Heart (tissue), 3 donors: ENCODE data around the genes STK25, BOK and GAL3ST2.

DNA sequence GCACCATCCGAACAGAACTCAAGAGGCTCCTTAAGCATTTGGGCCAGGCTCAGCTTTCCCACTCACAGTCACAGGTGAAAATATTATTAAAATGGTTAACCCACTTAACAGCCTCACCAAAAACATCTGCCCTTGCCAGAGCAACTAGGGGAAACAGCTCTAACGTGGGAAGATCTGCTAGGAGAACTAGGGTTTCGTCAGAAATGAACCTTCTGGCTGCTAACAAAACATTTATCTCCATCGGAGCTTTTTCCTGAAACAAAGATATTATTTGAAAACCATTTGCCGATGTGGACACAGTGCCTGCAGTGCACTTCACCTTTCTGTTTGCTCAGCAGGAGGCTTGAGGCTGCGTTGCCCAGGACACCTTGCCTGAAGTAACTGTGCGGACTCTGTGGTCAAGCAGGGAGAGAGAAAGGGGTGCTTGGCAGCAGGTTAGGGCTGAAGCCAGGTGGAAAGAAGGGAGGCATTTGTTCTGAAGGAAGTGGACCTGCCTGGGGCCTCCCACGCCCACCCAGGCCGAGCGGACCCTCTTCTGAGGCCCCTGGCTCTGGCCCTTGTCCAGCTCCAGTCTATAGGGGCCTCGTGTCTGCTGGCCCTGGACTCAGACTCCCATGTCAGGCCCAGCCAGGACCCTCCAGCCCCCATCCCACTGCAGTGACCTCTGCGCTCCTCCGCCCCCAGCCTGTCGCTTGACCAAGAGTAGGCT lies 2.3 kb downstream of the SNED1 start:
- RAMPAGE, long total RNA, 2 experiments: no peak in any of the 2 experiments

- RAMPAGE, long total RNA, 2 experiments: no peak in any of the 2 experiments
These were observed 38.5 kb downstream of the MTERF4 start for GRCh38 chr2:241063279-241064357.

DNA sequence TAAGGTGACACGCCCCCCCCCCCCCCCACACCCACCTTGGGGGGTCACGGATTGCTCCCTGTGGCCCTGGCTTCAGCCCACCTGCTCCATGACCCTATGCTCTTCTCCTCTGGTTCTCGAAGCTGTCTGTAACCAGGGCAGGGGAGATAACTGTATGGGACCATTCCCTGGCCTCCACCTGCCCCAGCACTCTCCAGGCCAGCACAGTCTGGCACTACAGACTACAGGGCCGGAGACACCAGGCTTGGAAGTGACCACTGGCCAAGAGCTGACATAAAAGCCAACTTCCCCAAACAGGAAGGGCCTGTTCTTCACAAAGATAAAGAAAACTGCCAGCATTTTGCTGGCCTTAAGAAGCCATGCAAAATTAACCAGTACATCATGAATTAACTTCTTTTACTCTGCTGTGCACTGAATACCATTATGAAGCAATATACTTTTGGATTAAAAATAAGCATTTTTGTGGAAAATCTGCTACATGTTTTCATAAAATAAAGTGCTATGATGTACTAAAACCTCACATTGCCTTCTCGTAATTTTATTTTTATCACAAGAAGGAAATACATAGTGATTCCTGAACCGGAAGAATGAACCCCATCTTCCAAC lies 6.9 kb downstream of the MTERF4 start:
- RAMPAGE, long total RNA, 2 experiments: no peak in any of the 2 experiments

DNA sequence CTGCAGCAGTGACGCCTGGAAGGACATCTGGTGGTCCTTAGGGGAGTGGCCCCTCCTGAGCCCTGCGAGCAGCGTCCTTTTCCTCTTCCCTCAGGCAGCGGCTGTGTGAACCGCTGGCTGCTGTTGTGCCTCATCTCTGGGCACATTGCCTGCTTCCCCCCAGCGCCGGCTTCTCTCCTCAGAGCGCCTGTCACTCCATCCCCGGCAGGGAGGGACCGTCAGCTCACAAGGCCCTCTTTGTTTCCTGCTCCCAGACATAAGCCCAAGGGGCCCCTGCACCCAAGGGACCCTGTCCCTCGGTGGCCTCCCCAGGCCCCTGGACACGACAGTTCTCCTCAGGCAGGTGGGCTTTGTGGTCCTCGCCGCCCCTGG lies 35.7 kb downstream of the ANO7 start:
- RAMPAGE, long total RNA, 2 experiments: no peak in any of the 2 experiments

DNA sequence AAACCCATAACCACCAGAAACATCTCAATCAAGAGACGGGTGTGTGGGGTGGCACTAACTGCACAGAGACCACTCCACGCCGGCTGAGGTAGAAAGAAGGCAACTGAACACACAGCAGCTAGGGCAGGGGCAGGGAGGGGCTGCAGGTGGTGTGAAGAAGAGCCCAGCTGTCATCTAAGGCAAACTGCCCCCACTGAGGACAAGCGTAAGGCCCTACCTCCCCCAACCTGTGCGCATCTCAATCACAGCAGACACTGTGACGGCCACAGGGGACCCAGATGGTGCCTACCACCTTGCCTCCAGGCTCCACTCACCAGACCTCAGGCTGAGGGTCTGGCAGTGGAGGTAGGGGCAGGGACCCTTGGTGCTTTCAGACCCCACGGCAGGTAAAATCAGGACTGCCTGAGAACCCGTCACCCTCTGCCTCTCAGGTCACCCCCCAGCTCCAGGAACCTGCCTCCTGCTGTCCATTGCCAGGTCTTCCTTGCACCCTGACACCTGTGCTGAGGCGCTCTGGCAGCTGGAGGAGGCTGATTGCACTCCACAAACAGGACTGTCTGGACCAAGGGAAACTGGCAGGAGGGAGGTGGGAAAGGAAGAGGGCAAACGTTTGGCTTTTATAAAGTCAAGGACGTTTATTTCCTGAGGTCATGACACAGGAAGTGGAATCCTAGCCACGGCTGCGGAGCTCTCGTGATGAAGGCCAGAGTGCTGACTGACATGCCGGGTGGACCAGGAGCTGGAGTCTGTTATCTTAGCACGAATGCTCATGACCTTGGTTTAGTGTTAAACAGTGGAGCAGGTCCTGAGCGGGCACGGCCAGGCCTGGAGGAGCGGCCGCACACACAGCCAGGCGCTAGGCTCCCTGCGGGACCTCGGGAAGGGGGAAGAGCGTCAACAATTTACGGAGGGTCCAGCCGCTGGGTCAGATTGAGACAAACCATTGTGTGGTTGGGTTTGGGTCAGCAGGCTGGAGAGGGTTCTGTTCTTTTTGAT lies 40.4 kb downstream of the ANO7 start:
- RAMPAGE, long total RNA, 2 experiments: no peak in any of the 2 experiments

- RAMPAGE, long total RNA, 2 experiments: no peak in any of the 2 experiments
These were observed 51.2 kb downstream of the ANO7 start for GRCh38 chr2:241239482-241240225.

DNA sequence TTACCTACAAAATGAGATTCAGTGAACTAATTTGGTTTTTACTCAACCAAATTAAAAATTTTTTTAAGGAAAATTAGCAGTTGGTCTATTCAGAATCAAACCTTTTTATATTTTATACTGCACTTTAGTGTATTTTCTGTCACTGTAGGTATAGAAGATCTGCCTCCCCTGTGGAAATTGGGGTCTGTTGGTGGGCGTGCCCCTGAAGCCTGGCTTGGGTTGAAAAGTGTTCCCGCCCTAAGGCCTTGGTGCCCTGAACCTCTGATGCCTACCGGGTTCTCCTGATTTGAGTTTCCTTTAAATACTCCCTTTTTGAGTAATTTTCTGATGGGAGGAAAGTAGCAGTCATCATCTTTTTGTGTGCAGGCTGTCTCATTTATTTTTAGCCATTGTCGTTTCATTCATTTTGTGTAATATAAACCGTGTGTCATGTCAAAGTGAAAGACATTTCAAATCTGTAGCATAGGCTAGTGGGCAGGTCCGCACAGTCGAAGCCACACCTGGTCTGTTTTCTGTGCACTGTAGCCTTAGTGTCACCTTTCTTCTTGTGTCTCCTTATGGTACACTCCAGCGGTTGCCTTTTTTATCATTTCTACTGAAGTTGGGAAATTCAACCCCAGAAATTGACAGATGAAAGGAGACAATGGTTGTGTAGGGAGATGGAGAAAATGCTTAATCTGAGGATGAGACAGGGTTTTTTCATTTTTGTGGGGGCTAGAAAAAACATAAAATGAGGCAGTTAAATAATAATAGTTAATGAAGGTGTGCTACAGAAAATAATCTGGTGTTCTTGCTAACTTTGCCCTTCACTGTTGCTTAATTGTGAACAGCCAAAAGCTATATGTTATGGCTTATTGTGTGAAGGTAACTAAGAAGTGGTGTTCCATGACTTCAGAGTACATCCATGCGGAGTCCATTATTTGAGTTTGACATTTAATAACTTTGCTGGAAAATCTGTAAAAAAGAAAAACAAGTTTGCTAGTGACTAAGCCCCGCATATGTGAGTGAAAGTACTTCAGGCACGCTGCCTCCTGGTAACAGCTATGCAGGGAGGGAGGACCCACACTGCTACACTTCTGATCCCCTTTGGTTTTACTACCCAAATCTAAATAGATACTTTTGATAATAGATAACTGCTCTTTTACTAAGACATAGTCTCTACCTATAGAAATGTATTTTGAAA lies 2.9 kb upstream of the FARP2 start:
- RAMPAGE, long total RNA, 2 experiments: no peak in any of the 2 experiments

DNA sequence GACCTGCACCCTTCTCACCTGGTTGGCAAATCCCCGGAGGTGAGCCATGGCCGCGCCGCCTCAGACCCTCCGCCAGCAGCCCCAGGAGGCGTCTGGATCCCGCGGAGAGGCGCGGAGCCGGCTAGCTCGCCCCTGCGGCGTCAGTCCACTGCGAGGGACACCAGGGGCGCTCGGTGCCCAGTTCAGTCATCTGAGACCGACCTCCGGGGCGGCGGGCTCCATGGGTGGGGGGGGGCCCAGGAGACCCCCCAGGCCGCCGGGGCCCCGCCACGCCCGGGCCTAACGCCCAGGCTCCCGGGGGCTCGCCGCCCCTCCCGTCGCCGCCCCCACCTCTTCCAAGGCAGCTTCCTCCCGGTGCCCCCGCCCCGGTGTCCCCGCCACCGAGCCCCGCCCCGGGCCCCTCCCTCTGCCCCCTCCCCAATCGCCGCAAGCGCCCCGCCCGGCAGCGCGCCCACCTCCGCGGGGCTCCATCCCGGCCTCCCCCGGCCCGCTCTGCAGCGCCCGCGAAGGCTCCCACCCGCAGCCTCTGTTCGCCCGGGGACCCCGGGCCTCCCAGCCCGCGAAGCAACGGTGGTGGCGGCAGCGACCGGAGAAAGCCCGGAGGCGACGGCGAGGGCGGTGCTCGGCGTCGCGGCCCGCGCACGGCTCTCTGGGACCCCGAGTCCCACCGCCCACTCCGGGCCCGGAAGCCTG lies at the start of gene STK25:
Gene STK25, minus strand, starts transcription at position 597 of the 693 bp plus-strand sequence.
- RAMPAGE, long total RNA, 2 experiments: start-site peak on the minus strand in 1 of 2 experiments, centred at position 584 of the sequence, 299 reads per replicate

DNA sequence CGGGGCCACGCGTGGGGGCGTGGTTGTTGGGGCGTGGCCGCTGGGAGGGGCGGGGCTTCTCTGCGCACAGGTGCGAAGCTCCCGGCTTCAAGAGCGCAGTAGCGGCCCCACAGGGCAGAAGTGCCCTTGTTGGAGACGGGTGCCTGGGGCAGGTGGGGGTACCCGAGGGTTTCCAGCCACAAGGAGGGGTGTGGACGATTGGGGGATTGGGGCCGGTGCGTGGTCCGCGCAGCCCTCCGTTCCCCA lies 17.3 kb upstream of the BOK start:
- RAMPAGE, long total RNA, 2 experiments: no peak in any of the 2 experiments

GRCh38 chr2:241558295-241559276 lies at the start of gene BOK:
TSS of gene BOK (plus strand) at chr2:241558745.
- RAMPAGE, long total RNA, 2 experiments: no peak in any of the 2 experiments

GRCh38 chr2:241561670-241562753 lies 3.5 kb downstream of the BOK start:
- RAMPAGE, long total RNA, 2 experiments: no peak in any of the 2 experiments

DNA sequence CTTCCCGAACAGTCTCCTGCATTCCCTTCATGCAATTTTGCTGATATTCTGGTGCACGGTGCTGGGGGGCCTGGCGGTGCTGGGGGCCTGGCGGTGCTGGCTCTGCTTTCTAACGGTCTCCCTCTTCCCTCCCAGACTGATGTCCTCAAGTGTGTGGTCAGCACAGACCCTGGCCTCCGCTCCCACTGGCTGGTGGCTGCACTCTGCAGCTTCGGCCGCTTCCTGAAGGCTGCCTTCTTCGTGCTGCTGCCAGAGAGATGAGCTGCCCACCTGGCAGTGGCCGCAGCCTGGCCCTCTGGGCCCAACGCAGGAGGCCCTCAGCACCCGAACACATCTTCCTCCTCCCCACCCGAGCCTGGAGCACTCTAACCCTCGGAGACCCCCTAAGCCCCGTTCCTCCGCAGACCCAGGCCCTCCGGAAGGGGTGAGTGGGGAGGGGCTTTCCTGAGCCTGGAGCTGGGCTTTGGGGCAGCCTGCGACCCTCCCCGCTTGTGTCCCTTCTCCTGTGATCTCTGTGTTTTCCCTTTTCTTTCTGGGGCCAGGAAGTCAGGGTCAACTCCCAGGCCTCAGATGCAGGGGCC lies 13.7 kb downstream of the BOK start:
- RAMPAGE, long total RNA, 2 experiments: no peak in any of the 2 experiments

DNA sequence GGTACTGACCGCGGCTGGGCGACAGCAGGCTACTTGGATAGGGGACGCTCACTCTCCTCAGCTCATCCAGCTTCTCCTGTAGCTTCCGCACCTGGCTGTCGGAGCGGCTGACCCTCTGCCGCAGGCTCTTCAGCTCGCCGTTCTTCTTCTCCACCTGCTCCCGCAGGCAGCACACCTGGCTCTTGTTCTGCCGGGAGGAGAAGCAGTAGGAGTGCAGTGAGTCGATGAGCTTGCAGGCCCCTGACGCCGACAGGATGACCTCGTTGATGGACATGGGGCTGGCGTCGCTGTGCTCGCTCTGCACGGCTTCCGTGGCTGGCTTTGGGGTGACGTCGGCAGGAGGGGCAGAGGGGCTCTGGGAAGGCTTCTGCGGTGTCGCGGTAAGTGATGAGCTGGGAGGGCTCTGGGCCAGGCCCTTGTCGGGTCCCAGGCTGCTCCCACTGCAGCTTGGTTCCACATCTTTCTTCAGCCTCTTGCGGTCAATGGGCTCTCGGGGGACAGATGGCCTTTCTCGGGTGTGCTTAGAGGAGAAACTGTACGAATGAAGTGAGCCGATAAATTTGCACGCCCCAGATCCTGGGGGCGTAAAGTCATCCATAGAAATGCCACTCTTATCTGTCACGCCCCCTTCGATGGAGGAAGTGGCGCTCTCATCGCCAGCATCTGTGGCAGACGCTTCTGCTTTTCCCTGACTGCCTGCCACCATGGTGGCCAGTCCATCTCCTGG lies 3.9 kb downstream of the THAP4 start:
- RAMPAGE, long total RNA, 2 experiments: no peak in any of the 2 experiments

GRCh38 chr2:241767842-241769005 lies 8.4 kb upstream of the GAL3ST2 start:
- RAMPAGE, long total RNA, 2 experiments: no peak in any of the 2 experiments

GRCh38 chr2:241776620-241776927 lies at the start of gene GAL3ST2:
TSS of gene GAL3ST2 (plus strand) at chr2:241776822.
- RAMPAGE, long total RNA, 2 experiments: no peak in any of the 2 experiments

DNA sequence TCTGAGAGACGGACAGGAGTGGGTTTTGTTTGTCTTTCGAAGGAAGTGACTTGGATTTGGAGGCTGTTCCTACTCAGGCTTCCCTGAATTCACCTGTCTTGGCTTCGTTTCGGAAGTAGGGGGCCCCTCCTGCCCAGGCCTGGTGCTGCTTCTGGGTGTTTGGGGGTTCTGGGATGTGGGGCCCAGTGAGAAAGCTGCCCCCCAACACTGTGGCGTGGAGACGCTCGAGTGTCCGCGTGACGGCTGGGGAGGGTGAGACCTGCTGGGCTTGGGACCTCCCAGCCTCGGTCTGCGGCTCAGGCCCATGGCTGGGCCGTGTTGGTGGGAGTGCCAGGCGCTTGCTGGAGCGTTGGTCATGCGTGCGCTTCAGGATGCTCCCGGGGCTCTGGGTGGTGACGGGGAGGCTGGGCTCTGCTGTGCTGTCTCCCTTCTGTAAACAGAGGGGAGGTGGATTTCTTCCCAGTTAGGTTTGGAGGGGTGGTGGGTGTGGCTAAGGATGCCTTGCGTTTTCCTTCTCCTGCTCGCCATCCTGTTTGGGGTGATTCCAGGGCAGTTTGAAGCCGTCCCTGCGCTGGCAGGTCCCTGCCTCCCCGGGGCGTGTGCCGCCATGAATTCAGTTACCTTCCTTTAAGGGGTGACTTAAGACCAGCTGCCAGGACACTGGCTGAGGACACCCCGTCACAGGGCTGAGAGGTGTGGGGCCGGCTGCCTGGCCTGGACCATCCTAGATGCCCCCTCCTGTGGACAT lies 591 bp downstream of the GAL3ST2 start:
- RAMPAGE, long total RNA, 2 experiments: no peak in any of the 2 experiments

DNA sequence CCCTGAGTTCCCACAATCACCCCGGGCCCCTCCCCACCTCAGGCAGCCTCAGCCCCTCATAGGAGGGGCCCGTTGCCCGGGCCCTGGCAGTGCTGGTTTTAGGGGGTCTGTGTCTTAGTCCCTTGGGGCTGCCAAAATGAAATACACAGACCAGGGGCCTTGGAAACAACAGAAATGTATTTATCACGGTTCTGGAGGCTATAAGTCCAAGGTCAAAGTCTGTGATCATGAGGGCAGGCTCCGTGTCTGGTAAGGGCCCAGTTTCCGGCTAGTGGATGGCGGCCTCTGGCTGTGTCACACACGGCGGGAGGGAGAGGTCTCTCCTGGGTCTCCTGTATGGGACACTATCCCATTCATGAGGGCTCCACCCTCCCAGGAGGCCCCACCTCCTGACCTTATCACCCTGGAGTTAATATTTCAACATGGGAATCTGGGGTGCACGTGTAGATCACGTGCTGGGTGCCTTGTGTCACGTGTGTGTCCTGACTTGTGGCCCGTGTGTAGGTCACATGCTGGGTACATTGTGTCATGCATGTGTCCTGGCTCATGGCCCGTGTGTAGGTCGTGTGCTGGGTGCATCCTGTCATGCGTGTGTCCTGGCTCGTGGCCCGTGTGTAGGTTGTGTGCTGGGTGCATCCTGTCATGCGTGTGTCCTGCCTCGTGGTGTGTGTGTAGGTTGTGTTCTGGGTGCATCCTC lies 9.9 kb downstream of the NEU4 start:
- RAMPAGE, long total RNA, 2 experiments: no peak in any of the 2 experiments

DNA sequence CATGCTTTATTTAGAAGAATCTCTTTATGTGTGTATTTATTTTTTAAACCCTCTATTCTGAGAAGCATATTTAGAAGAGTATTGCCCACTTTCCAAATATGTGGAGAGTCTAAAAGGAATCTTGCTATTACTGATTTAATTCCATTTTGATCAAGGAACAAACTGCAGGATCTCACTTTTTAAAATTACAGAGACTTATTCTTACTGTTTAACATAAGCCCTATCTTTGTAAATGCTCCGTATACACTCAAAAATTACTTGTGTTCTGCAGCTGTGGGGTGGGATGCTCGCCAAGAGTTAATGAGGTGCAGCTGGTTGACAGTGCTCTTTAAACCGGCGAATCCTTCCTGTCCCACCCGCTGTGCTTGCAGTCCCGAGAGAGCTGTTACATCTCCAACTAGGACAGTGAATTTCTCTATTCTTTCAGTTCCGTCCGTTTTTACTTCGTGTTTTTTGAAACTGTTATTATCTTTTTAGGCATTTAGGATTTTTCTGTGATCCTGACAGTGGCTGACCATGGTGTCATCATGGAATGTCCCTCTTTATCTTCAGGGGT lies 13.4 kb downstream of the RTP5 start:
- RAMPAGE, long total RNA, 2 experiments: no peak in any of the 2 experiments

DNA sequence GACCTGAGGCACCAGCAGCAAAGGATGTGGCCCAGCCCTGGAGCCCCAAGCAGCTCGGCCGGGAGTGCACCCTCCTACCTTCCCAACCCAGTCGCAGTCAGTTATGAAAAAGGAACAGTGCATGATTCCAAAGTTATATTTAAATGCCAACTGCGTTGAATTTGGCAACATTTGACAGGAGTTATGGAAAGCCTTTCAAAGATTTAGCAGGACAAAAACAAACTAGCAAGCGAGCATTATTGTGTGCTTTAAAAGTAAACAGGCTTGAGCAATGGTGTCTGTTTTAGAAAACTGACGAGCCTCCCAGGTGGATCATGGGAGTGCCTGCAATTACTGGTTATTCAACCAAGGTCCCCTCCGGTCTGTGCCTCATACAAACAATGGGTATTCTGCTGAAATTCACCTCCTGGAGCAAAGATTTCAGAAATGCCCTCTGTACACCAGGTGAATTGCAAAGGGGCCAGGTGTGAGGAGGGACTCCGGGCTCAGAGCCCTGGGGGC lies 8.4 kb downstream of the FAM240C start:
- RAMPAGE, long total RNA, 2 experiments: no peak in any of the 2 experiments

- RAMPAGE, long total RNA, 2 experiments: no peak in any of the 2 experiments
These were observed 89.8 kb upstream of the FAM240C start for GRCh38 chr2:241989900-241990555.